WTC11 (cell line): ENCODE measurements around a stretch of chr15.

GRCh38 chr15:83819667-83820152, 165.8 kb downstream of the ADAMTSL3 start:
- PRO-cap: no peak

DNA sequence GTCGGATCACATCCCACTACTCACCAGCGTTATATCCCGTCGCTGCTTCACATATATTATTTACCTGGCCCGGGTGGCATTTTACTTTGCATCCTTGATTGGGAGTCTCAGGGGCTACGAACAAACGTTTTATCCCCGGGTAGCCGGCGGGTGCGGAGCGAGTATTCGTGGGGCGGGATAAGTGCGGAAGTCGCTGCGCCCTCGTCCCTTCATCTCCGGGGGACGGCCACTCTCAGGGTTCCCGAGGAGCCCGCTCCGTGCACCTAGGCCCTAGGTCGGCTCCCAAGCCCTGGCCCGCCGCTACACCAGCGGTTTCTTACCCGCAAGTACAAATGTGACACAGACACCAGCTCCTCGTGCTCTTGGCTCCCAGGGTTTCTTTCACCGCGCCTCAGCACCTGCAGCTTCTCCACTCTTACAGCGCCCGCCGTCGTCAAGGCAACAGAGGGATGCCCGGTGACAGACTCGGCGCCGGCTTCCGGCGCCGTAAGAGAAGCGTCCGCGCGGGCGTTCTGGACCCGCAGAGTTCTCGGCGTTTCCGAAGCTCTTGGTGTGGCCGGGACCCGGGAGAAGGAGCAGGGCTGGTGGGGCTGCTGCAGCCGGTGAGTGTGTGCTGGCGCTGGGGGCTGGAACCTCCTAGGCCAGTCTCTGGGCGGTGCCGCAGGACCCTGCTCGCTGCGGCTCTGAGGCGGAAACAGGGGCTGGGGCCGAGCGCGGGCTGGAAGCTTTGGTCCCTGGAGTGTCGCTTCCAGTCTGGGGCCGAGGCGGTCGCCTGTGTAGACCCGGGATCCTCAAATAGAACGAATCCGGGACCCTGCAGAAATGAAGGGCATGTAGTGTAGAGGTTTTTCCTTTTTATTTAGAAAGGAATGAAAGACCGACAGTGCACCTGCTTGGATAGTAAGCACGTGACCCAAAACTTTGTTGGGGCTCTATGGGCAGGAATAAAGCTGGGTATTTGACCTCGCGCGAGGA, 155.6 kb upstream of the GOLGA6L4 start:
- PRO-cap: bidirectional peak, plus-strand start at position 751 of the sequence, minus-strand start at position 435 of the sequence

- PRO-cap: no peak
Observed at GRCh38 chr15:84828150-84828942, 11.2 kb downstream of the ALPK3 start.

- PRO-cap: no peak
Observed at GRCh38 chr15:84955243-84955844, 26.3 kb upstream of the PDE8A start.

GRCh38 chr15:84980129-84980762, 1.4 kb upstream of the PDE8A start:
- PRO-cap: bidirectional peak, plus-strand start at chr15:84980496, minus-strand start at chr15:84980562; bidirectional peak, plus-strand start at chr15:84980719, minus-strand start at chr15:84980590

GRCh38 chr15:84983001-84983632, 1.5 kb downstream of the PDE8A start:
- PRO-cap: no peak

DNA sequence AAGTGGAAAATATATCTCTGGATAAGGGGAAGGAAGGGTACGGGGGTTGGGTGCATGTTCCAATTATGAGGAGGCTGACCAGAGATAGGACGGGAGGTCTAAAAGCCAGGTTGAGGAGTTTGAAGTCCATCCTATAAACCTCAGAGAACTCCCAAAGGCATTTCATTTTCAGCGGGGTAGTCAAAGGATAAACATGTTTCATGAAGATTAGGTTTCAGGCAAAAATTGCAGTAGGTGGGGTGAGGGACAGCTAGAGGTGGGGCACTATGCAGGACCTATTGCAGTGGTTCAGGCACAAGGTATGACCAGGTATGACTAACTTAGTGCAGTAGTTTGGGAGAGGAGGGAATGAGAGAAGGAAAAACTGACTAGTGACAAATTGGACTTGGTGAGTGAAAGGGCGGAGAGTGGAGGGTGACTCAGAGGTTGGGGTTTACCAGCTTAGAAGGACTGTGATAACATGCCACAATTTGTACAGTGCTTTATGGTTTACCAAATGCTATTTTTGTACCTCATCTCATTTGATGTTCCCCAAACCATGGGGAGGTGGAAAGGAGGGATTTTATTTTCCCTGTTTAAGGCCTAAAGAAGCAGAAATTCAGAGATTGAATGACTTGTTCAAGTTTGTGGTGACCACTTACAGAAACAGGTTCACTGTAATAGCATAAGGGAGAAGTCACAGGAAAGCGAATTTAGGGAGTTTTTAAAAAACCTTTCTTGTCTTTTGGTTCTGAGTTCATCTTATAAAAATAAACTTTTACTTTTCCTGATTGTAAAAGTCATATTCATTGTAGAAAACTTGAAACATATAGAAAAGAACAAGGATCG, 10.9 kb downstream of the PDE8A start:
- PRO-cap: no peak

DNA sequence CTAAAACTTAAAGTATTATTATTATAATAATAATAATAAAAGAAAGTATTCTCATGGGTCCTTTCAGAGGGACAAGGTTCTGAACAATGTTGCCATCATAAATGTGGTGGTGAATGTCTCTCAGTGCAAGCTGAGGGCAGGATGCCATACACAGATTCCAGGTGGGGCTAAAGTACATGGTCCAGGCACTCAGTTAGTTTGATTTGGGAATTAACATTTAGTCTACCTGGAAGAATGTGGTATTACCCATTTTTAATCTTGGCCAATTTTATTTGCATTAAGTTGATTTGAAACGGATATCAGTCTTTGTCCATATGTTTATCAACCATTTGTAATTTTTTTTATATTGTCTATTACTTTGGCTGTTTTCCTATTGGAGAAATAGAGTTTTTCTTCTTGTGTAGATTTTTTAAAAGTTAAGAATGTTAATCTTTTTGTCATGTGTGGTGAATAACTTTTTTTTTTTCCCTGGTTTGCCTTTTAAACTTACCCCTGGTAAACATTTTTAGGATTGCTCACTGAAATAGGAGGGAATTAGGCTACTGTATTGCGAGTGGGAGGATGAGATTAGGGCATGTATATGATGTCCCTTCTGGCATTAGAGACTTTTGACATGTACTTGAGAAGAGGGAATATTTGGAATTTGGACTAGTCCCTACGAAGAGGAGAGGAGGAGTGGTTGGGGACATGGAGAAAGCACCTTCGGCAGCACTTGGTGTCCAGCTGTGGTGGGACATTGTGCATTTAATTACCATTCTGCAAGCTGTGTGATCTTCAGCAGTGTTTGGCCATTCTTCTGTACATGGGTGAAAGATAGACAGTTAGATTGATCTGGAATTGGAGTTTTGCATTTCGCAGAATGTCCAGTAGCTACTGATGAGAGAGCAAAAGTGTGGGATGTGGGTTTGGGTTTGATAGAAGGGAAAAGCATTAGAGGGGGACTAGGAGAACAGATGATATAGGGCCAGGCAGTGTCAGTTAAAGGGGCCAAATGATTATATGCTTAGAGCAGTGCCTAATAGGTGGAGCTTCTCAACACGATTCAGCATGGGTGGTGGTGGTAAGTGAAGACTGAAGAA, 24.9 kb downstream of the PDE8A start:
- PRO-cap: no peak

GRCh38 chr15:85022470-85023375, 41.1 kb downstream of the PDE8A start:
- PRO-cap: no peak

DNA sequence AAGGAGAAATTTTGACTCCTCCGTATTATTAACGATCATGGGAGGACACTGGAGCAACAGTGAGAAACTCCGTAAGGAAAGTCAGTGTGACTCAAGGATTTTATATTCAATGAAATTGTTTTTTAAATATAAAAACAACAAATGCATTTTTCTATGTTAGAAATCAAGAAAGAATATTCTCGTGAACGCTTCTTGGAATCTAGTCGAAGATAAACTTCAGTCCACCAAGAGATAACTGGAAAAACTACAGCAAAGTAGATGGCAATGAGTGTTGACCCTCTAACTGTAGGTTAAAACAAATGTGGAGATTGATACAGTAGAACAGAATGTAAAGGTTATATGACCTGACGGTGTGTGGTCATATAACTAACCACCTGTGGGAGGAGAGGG, 52.5 kb downstream of the PDE8A start:
- PRO-cap: no peak

DNA sequence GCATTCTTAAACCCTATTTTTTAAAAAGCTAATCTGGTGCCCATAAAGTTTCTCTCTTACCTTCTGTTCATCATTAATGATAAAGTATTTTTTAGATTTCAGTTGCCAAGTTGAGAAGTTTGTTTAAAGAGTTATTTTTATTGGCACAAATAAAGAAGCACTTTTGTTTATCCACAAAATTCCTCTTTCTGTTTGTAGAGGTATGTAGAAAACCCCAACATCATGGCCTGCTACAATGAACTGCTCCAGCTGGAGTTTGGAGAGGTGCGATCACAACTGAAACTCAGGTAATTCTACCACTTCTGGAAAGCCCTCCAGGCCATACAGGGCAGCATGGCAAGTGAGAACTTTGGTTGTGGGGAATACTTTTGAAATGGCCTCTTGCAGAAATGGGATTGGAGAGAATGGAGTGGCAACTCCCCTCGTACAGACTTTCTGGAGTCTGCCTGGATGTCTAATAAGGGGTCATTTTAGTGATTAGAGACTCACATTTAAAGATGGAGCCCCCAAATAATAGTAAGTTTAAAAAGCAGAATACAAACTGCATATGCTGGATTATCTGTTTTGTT, 101.8 kb downstream of the PDE8A start:
- PRO-cap: no peak

GRCh38 chr15:85088973-85089752, 107.5 kb downstream of the PDE8A start:
- PRO-cap: no peak

DNA sequence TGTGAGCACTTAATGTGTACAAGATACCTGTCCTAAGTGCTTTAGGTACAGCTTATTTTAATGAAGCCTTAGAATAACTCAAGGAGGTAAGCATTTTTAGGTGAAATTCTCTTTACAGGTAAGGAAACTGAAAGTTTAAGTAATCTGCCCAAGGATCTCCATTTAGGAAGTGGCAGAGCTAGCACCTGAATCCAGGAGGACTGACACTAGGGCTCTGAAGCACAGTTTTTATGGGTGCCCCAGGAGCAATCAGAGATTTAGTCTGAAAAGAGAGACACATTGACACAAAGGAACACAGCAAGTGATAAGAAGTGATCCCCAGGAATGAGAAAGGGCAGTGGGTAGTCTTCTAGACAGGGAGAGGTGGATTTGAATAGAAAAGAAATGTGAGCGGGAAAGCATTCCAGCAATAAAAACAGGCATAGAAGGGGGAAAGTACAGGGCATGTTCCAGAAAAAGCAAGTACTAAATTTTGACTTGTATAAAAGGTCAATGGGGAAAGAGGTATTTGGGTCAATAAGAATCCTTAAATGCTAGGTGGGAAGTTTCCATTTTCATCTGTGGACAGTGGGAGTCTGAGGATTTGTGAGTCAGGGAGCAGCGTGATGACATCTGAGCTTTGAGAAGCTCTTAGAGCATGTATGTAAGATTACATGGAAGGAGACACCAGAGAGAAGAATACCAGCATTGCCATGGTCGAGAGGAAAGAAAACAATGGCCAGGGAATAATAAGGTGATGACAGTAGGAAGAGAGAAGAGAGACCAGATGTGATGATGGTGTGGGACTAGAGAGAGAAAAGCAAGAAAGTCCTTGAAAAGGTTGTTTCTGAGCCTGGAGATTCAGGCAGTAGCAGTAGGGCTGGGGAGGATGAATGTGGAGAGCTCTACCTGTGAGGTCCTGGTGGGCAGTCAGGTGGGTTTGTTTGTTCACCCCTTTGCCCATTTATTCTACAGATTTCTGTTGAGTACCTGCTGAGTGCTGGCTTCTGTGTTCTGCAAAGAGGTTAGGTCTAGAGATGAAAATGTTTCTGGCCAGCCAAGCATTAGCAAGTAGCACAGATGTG, 119.7 kb downstream of the PDE8A start:
- PRO-cap: no peak

- PRO-cap: no peak
Observed at GRCh38 chr15:85103596-85104364, 122.1 kb downstream of the PDE8A start.

DNA sequence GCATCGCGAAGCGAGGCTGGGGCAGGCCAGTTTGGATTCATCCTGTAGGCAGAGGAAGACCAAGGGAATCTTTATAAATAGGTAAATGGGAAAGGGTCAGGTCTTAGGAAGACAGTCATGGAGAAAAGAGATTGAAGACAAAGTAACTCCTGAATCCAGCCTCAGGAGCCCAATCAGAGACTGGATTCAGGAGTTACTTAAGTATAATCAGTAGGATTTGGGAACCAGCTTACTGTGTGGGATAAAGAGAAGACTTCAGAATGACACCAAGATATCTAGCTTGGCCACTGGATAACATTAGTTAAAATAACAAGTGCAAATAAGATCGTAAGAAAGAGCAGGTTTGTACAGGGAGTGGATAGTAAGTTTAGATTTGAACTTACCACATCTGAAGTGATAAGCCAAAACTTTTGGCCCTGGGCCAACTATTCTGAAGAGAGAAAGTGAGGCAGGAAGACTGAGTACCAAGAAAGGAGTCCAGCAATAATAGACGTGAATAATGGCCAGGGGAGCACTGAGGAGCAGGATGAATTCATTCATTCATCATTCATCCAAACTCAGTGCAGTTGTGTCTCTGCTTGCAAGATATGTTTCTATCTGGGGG, 122.8 kb downstream of the PDE8A start:
- PRO-cap: no peak

GRCh38 chr15:85335436-85335975, 44.9 kb upstream of the AKAP13 start:
- PRO-cap: no peak

GRCh38 chr15:85347667-85348007, 32.8 kb upstream of the AKAP13 start:
- PRO-cap: no peak

DNA sequence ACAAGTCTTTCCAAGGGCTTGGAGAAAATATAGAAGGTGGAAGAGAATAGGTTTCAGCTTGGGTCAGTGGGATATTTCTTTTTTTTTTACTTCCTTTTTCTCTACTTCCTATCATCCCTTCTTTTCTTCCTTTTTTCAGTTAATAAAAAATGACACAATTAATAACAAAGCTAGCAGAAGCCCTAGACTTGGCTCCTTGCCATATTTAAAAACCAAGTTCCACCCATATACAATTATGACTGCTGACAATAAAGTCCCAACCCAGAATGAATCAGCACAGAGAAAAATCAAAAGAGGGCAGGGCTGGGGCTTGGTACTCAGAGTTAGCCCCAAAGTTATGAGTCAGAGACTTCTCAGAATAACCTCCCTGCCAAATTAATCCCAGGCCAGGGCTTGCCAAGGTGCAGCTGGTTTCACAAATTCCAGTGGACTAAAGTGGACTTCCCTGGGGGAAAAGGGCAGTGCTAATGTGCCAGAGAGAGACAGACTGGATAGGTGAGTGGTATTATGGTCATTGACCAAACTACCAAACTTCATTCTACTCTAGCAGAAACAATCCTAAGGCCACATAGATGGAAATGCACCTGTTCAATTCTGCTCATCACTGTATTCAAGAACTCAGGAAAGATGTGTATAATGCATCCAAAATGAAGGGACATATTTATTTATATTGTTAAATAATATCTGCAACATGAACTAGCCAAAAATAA, 22.4 kb upstream of the AKAP13 start:
- PRO-cap: no peak

DNA sequence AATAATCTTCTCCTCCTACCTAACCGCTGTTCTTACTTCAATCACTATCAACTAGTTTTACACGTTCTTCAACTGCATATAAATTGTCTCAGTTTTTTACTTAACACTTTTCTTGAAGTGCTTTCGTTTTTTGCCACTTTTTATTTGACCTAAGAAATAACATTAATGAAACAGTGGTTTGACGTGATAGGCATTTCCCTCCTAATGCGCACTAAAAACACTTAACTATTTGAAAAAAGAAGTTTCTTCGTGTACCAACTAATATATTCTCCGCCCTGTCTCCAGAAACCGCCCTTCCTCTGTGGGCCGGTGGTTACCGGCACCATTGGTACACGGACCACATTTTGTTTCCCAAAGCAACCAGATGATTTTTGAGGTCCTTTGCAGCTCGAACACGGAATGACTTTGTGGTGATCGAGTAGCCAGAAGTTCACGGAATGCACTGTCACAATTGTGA, 749 bp upstream of the AKAP13 start:
- PRO-cap: no peak

GRCh38 chr15:85475665-85476166, 95.3 kb downstream of the AKAP13 start:
- PRO-cap: no peak